ENCODE data around the gene MYO1B.

DNA sequence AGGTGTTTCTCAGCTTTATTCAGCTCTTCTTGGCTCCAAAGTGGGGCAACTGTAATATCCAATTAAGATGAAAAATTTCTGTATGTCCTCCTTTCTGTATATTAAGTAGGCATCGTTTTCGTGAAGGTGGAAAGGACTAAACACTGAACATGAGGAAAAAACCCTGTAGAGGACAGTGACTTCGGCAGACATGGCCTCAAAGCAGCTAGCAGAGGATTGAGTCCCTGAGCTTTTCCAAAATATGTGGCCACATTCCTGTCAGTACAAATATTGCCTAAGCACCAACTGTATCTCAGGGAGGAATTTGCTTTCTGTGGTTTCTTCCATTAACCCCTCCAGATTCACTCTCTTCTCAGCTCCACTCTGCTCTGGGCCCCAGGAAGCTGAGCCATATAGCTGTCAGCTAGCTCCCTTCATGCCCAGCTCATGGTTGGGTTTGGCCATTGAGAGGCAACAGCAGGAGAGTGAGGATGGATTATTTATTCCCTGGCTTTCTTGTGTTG lies 67.8 kb upstream of the GLS start:
- PRO-cap, result no peak

DNA sequence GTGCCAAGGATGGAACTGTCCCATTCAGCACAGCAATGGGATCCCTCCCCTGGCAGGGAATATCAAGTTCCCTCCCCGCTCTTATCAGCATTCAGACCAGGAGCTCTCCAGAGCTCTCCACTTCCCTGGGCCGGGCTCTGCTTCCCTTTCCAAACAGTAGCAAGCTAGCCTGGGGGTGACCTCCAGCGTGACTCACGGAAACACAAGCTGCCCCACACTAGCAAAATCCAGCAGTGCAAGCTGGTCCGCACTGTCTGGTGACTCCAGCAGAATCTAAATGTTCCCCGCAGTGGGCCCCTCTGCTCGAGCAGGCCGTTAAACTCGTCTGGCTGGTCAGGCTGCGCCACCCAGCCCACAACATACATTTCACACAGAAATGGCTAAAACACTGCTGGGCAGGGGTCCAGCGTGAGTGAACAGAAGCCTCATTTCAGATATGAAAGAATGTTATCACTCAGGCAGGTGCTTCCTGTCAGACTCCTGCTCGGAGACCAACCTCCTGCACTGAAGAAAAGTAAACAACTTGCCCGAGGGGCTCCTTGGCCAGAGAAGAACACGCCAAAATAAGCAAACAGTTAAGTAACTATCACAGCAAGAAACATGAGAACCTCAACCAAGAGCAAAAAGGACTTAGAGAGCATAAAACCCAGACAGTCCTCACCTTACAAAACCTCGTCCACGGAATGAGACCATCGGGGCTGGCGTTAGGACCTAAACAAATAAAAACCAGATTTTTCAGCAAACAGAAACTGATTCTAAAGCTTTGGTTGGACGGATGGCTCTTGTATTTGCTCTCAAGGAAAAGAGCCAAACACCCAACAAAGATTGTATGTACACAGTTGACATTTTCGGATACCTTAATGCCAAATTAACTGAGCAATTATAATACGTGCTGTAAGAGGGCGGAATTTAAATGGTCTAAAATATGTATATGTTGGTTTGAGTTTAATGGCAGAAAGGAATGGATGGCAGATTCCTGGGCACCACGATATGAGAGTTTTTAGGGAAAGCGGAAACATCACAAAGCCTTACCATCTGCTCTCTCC lies 33.7 kb downstream of the STAT1 start:
- PRO-cap, result unidirectional peak, plus-strand start at position 90 of the sequence

DNA sequence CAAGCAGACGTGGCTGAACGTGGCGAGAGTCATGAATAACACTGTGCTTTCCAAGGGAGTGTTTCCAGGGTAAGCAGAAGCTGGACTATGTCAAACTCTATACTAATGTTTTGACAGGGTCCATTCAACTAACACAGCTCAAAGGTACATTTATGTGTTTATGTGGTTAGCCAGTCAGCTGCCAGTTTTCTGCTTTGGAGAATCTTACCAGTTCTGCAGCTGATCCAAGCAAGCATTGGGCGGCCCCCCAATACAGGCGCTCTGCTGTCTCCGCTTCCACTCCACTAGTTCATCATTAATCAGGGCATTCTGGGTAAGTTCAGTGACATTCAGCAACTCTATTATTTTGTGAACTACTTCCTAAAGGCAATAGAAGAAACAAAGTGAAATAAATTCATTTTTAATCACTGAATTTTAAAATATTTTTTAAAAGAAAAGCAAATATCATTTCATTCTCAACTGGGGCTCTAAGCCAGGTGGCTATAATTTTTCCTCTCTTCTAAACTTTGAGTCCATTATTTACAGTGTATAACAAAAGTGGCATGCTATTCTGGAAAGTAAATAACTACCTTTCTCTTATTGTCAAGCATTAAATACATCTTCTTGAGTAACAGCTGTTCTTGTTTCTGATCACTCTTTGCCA lies 16.2 kb downstream of the STAT1 start:
- PRO-cap, result no peak

DNA sequence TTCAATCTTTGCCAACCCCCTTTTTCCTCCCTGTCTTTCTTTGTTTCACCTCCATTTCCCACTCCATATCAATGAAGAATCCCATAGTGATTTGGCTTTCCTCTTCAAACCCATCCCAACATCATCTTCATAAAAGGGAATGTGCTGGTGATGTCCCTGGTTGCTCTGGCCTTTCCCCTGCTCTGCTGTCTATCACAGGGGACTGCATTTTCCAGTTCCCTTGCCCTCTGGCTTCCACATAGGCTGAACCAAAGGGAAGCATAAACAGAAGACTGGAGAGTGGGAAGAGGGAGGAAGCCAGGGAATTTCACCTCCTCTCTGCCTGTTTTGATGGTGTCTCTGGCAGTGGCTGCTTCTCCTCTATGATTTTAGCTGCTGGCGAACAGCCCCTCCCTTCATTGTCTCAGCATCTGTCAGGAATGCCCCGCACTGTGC lies 12.5 kb upstream of the MYO1B start:
- PRO-cap, result no peak

DNA sequence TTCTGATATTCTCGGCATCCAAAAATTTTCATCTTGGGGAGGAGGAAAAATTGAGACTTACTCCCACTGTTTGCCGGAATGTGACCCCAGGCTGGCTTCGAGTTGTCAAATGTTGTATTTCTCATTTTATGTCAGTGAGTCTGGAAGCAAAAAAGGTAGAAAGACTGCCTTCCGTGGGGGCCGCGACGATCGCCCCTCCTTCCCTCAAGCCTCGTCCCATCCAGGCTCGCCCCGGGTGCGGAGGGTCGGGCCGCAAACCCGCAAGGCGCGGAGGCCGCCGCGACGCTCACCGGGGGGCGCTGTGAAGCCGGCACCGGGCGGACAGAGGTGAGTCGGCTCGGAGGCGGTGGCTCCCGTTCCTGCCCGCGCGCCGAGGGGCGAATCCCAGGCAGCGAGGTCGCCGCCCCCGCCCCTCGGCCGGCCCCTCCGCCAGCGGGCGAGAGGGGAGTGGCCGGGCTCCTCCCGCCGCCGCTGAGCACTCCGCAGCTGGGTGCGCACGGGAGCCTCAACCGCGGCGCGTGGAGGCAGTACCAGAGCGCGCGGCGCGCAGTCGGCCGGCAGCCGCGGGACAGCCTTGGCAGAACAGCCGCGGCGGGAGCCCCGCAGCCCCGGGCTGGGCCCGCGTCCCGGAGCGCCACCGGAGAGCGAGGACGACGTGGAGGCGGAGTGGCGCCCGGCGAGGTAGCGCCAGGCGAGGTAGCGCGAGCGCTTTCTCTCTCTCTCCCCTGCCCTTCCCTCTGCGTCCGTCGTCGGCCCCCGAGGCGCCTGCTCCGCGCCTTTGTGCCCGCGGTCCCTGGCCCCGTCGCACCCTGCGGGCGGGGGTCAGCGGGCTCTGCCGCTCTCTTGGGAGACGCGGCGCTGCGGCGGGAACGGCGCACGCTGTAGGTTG lies at the start of gene MYO1B:
Gene MYO1B (plus strand): TSS at position 474 of the 889 bp plus-strand sequence.
- PRO-cap, result unidirectional peak, plus-strand start at position 330 of the sequence; bidirectional peak, plus-strand start at position 478 of the sequence, minus-strand start at position 542 of the sequence

GRCh38 chr2:191376905-191377843 lies 132.0 kb downstream of the MYO1B start:
- PRO-cap, result bidirectional peak, plus-strand start at chr2:191377456, minus-strand start at chr2:191377363

GRCh38 chr2:191390620-191391064 lies 145.4 kb downstream of the MYO1B start:
- PRO-cap, result no peak

GRCh38 chr2:191394032-191394774 lies 149.0 kb downstream of the MYO1B start:
- PRO-cap, result no peak

DNA sequence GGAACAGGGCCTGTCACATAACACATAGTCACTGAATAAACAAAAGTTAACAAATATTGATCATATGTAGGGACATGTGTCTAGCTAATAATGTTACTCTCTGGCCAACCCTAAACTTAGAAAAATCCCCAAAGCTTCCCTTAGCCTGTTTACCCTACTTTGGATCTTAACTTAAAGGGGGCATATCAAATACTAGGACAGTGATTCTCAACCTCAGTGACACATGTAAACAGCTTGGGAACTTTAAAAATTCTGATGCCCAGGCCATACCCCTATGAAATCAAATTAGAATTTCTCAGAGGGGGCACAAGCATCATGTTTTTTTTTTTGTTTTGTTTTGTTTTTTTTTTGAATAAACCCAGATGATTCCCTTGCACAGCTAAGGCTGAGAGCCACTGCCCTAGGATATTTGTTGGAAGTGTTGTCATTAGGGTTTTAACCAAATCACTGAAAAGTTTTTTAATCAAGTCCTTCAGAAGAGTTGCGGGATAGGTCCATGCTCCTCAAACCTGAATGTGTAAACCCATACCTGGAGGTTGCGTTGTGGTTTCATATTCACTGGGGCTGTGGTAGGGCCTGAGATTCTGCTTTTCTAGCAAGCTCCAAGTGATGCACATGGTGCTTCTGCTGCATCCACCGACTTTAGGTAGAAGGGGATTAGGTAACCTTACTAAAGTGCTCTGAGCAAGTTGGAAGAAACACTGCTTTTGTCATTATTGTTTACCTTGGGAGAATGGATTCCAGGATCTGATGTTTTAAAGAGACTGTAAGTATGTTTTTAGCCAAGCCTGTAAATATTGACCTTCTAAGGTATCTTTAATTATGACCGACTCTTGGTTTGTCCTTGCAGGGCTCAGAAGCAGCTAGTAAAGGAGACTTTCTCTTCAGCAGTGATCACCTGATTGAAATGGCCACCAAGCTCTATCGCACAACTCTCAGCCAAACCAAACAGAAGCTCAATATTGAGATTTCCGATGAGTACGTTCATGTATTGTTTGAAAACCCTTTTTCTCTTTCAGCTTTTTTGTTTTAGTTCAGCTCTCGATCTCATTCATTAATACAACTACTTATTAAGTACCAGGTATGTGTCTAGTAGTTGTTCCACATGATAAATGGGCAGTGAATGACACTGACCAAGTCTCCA lies 170.4 kb downstream of the MYO1B start:
- PRO-cap, result no peak

GRCh38 chr2:191628843-191629436 lies 49.0 kb upstream of the NABP1 start:
- PRO-cap, result no peak

GRCh38 chr2:191656488-191656820 lies 21.5 kb upstream of the NABP1 start:
- PRO-cap, result no peak

DNA sequence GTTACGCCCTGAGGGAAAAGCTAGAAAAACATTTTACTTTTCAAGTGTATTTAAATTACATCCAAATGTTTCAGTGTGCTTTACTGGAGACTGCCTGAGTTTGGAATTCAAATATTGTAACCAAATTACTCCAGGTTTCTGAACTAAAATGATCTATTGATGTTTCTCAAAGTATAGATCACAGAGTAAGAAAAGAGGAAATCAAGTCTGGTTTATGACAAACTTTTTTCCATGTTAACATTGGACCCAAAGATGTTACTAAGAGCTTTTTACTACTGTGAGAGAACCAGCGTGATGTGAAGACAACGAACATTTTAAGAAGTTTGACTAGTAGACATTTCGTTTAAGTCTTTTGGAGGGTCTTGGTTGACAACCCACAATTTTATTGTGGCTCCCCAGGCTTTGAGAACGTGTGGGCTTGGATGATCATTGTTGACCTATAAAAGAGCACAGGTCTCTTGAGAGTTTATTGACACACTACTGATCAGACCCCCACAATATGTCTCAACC lies 11.7 kb downstream of the NABP1 start:
- PRO-cap, result no peak

DNA sequence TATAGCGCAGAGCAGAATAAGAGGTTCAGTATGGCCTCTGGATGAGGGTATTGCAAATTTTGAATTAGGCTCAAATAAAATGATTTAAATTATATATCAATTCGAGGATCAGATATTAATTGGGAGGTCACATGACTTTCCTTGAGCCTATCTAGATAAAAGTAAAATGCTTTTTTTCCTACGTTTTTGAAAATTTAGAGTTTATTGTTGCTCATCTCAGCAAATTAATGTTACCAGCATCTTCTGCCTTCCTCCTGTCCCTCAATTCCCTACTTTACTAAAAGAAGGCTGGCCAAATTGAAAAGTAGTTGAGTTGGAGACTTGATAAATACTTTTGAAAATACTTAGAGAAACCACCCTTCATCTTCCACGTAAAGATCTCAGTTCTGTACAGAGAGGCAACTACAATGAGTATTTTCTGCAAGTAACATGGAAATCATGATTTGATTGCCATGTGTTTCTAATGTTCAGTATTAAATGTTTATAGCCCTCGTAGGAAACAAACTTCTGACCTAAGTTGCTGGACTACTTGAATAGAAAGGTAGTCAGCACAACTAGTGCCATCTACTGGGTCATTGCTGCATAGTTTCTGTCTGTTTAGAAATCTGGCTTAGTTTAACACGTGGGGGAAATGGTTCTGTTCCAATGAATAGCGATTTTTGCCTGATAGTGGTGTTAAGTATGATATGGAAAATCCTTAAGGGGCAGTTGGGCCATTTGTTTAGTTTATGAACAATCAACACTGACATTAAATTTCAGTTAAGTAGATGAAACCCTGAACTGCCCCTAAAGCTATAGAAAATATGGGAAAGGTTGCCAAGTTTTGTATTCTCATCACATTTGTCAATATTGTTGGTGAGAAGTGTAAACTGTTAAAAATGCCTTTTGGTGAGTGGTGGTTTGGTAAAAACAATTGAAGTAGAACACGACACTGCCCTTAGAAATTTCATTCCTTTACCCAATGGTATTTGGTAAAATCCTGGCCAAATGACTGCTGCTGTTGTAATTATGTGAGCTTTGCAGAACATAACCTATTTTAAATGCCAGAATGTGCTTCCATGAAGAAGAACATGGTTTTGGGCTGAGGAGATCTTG lies 13.0 kb downstream of the NABP1 start:
- PRO-cap, result no peak

GRCh38 chr2:195536216-195536584 lies 120.8 kb upstream of the SLC39A10 start:
- PRO-cap, result no peak

DNA sequence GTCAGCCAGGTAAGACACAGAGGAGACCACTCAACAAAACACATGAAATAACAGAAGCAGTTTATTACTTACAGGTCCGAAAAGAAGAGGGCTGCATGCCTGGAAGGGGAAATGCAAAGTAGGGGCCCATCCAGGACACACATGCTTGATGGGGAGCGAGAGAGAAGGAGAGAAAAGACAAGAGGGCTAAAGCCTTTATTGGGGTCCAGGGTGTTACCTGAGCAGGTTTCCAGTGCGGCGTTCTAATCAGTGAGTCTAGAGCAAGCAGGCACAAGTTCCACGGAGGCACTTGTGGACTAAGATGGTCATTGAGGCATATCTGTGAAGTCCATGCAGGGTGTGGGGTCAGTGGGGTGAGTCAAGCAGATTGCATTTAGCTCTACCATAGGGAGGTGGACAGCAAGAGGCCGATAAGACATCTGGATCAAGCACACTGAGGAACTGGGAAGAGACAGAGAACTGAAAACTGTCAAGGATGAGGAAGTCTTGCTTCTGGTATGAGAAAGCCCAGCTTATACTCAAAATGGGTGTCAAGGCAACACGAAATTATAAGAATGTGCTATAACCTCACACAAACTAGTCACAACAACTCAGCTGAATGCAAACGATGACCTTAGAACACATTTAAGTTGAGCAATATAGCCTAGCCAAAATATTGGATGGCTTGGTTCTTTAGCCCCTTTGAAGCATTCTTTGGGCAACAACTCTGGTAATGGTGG lies 61.2 kb upstream of the SLC39A10 start:
- PRO-cap, result no peak

DNA sequence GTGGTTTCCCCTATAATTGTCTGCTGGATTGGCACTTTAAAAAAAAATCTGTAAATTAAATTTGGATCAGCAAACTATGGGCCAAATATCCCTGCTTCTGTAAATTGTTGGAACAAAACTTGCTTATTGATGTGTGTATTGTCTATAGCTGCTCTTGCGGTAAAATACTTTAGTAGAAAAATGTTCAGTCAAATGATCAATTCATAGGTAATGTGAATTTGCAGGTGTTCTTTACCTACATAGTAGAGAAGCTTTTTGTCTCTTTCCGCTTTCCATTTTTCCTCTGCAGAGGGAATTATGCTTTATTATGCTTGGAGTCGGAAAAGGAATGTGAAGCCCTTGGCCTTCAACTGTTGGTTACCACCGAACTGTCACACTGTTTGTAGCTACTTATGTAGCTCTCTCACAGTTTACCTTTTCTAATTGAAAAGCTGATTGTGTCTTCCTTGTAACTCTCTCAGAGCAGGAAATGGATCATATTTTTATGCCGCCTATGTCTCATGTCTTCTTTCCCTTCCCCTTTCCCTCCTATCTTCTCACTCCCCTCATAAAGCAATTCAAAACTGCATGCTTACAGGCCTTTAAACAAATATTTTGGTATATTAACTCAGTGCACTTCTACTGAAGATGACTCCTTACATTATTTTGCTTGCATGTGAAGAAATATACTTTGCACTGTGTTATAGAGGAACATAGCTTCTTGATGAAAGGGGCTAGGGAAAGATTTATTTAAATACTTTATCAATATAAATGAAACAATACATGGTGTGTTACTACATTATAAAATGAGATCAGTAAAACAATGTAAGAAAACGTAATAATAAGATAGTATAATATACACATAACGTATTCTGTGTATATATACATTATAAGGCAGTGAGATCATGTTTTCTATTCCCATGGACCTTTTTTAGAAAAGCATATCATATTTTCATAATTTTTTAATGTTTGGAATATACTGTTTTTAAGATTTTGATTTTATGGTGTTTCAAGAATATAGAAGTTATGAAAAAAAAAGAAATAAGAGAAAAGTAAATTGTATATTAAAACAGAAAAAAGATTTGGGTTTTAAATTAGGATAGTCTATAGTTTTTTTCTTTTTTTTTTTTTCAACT lies 6.0 kb downstream of the SLC39A10 start:
- PRO-cap, result no peak

GRCh38 chr2:196162379-196163110 lies 8.8 kb downstream of the STK17B start:
- PRO-cap, result no peak

GRCh38 chr2:196268060-196268343 lies 96.6 kb upstream of the STK17B start:
- PRO-cap, result no peak

DNA sequence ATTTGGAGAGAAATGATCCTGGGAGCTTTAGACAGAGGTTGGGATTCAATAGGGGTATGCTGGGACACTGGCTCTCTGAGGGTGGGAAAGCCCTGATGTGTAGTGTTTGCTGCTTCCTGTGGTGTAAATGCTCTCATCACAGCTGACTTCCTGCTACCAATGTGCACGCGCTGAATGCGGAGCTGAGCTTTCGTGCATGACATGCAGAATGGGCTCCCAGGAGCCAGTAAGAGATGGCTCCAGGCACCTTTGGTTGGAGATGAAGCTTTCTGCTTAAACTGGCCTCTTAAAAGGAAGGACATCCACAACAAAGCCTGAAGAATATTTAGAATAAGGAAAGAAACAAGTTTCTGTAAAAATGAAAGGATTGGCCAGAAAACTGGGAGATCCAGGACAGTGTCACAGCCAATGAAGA lies 177.9 kb downstream of the HECW2 start:
- PRO-cap, result no peak

DNA sequence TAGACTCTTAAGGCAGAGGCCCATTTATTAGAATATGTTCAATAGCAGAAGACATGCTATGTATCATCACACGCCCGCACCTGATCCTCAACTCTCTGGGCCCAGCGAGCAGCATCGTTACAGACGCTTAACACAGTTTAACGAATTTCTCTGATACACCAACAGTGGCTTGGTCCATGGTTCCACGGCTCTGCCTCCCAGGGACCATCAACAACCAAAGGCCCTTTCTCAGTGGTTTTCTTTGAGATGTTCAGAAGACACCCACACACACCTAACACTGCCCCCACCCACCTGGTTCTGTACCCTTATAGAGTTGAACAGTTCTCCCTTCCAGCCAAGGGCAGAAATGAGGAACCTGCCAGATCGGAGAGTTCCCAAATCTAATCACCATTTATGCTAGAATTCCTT lies 118.5 kb downstream of the HECW2 start:
- PRO-cap, result no peak